Calu3 (cell line): ENCODE measurements around a stretch of chr16.

GRCh38 chr16:30954365-30955428 lies 2.9 kb upstream of the SETD1A start:
- PRO-cap, result no peak

DNA sequence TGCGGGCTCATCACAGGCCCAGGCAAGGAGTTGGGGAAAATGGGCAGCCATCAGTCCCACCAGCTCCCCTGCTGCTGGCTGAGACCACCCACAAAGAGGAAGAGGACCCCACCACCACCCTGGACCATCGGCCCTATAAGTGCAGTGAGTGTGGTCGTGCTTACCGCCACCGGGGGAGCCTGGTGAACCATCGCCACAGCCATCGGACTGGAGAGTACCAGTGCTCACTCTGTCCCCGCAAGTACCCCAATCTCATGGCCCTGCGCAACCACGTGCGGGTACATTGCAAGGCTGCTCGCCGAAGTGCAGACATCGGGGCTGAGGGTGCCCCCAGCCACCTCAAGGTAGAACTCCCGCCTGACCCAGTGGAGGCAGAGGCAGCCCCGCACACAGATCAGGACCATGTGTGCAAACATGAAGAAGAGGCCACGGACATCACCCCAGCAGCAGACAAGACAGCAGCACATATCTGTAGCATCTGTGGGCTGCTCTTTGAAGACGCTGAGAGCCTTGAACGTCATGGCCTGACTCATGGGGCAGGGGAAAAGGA lies 3.4 kb downstream of the ZNF646 start:
- PRO-cap, result no peak

DNA sequence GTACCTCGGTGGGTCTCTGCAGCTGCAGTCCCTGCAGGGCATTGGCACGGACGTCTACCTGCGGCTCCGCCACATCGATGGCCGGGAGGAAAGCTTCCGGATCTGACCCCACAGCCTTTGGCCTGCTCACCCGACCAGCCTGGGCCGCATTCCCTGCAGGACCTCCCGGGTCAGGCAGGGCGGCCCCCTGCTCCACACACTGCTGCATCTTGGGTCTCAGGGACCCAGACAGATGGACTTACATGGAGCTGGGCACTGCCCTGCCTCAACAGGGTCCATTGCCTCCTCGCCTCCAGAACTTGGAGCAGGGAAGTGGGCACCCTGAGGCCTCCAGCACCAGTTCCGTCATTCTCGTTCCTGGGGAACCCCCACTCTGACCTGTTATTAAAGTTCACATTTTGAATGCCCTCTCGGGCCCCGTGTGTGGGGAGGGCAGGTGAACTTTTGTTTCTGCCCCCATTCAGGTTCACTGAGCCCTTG lies 4.0 kb downstream of the BCKDK start:
- PRO-cap, result no peak

- PRO-cap, result no peak
These were observed 2.9 kb downstream of the PRSS8 start for GRCh38 chr16:31132618-31132994.

GRCh38 chr16:31186157-31186692 lies 6.3 kb downstream of the FUS start:
- PRO-cap, result no peak

DNA sequence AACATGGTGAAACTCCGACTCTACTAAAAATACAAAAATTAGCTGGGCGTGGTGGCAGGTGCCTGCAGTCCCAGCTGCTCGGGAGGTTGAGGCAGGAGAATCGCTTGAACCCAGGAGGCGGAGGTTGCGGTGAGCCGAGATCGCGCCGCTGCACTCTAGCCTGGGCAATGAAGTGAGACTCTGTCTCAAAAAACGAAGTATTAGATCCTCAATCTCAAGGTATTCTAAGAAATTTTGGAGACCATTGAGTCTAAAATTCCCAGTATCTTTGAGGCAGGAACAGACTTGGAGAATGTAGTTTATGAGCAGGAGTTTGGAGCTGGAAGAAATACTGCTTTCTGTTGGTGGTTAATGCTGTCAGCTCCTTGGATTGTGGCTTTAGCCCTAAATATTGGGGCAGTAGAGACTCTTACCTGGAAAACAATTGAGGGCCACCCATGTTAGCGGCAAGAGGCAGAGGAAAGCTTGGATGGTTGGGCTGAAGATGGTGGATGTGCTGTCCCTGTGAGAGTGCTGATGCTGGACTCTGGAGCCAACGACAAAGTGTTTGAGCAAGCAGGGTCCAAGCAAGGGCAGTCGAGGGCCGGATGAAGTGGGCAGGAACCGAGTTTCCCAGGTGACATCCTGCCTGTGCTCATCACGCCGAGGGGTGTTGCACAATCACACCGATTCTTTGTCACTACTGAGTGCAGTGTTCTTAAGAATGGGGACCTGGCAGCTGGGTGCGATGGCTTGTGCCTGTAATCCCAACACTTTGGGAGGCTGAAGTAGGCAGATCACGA lies 6.4 kb downstream of the PYCARD start:
- PRO-cap, result no peak

DNA sequence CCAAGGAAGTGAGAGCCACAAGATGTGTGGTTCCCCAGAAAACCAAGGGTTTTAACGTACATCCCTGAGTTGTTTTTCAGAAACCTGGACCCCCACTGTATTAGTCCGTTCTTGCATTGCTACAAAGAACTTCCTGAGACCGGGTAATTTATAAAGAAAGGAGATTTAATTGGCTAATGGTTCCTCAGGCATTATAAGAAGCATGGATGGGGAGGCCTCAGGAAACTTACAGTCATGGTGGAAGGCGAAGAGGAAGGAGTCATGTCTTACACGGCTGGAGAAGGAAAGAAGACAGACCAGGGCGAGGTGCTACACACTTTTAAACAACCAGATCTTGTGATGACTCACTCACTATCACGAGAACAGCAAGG lies 7.8 kb upstream of the ITGAX start:
- PRO-cap, result no peak

- PRO-cap, result no peak
These were observed 6.3 kb upstream of the ITGAX start for GRCh38 chr16:31348493-31349252.

- PRO-cap, result no peak
These were observed 12.5 kb upstream of the ITGAD start for GRCh38 chr16:31380465-31381154.

- PRO-cap, result bidirectional peak, plus-strand start at chr16:31386938, minus-strand start at chr16:31386722
These were observed 6.3 kb upstream of the ITGAD start for GRCh38 chr16:31386811-31387216.

- PRO-cap, result no peak
These were observed 5.7 kb upstream of the ARMC5 start for GRCh38 chr16:31453233-31454370.

GRCh38 chr16:31462045-31462454 lies 2.7 kb downstream of the ARMC5 start:
- PRO-cap, result no peak

DNA sequence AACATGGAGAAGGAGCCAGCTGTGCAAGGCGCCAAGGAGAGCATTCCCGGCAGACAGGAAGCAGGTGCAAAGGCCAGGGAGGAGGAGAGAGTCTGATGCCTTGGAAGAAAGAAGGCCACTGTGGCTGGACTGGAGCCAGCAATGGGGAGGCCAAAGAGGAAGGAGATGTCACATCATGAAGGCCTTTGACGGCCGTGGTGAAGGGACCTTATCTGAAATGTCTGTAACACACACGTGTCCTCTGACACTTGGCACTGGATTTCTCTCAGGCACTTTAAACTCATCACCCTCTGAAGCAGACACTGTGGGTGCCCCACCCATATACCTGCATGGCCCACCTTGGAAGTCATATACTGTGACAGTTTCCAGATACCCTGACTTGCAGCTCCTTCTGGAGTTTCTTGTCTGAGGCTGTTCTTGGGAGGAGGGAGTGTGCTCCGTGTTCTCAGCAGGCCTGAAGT lies 2.0 kb upstream of the SLC5A2 start:
- PRO-cap, result no peak

DNA sequence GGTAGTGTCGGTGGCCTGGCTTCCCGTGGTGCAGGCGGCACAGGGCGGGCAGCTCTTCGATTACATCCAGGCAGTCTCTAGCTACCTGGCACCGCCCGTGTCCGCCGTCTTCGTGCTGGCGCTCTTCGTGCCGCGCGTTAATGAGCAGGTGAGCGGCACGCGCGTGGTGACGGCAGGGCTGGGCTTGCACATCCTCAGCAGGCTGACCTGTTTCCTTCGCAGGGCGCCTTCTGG lies 5.9 kb downstream of the SLC5A2 start:
- PRO-cap, result no peak

GRCh38 chr16:31695651-31696217 lies 17.3 kb upstream of the KRBOX5 start:
- PRO-cap, result no peak

DNA sequence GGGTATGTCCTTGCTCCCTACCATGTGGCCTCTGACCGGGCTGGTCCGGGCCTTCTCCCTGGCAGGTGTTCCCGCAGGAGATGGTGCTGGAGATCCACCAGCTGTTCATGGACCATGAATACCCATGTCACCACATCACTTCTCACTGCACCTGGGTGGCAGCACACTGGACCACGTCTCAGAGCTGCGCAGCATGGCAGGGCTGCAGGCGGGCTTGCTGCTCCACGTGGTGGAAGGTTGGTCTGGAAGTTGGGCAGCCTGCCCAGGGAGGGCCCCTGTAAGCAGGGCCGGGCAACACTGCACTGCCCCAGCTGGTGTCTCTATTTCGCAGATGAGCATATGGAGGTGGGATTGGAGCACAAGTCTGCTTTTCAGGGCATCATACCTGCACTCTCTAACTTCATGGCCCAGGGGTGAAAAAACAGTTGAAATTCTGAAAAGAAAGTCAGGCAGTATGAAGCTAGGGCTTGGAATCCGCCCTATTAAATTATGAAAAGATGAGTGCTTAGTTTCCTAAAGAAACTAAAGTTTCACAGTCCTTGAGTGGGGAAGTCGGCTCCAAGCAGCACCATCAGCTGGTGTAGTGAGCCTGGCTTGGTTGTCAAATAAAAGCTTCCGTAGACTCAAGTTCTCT lies 8.8 kb upstream of the KRBOX5 start:
- PRO-cap, result no peak

GRCh38 chr16:31877300-31878311 lies 4.0 kb downstream of the ZNF267 start:
- PRO-cap, result unidirectional peak, minus-strand start at chr16:31877403

- PRO-cap, result no peak
These were observed 21.9 kb downstream of the ZNF267 start for GRCh38 chr16:31895585-31895834.

DNA sequence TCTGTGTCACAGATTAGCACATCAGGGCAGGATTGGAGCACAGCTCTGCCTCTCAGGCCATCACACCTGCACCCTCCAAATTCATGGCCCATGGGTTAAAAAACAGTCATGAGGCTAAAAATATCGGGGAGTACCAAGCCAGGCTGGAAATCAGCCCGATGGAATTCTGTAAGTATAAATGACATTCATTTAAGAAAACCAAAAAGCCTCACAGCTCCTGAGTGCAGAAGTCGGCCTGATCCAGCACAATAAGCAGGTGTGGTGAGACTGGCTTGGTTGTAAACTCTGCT lies 1623.0 kb downstream of the TP53TG3F start:
- PRO-cap, result no peak

DNA sequence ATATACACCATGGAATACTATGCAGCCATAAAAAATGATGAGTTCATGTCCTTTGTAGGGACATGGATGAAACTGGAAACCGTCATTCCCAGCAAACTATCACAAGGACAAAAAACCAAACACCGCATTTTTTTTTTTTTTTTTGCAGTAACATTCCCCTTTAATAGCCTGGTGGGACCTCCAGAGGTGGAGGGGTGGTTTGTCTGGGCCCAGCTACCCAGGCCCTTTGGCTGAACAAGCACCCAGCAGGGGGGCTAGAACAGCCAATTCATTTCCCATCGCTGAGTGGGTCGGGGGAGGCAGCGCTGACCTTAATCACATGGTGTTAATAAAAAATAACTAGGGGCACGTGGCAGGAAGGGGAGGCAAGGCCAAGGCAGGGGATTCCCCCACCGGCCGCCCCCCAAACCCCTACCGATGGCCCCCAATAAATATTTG lies 1709.8 kb downstream of the TP53TG3F start:
- PRO-cap, result no peak